ENCODE results near the genes HDAC10, PLXNB2, SBF1 and NCAPH2.

DNA sequence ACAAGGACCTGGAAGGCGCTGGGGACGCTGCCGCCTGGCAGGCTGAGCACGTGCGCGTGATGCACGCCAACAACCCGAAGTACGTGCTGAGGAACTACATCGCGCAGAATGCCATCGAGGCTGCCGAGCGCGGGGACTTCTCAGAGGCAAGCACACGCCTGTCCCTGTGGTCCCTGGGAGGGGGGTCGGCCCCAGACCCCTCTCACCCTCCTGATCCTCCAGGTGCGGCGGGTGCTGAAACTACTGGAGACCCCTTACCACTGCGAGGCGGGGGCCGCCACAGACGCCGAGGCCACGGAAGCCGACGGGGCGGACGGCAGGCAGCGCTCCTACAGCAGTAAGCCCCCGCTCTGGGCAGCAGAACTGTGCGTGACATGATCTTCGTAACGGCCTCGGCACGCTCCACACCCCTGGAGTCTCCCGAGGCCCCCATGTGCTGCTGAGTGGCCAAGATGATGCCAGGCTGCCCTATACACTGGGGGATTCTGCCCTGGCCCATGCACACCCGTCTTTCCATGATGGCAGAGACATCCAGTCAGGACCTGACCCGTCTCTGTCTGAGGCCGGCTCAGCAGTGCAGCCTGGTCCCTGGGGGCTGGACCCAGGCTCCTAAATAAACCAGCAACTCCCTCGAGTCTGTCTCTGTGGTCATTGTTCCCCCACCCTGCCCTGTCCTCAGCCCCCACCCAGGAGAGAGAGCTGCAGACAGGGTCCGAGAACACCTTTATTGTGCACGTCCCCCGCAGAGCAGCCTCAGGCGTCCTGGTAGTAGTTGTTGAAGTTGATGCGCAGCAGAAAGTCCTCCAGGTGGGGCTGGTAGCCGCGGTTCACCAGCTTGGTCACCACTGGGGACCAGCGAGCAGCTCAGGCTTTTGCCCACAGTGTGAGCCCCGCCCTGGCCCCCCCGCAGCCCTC lies 16.4 kb downstream of the SELENOO start:
- PRO-cap: no peak
- RRBS: no CpG with 5 or more reads among the region's 51 CpGs

DNA sequence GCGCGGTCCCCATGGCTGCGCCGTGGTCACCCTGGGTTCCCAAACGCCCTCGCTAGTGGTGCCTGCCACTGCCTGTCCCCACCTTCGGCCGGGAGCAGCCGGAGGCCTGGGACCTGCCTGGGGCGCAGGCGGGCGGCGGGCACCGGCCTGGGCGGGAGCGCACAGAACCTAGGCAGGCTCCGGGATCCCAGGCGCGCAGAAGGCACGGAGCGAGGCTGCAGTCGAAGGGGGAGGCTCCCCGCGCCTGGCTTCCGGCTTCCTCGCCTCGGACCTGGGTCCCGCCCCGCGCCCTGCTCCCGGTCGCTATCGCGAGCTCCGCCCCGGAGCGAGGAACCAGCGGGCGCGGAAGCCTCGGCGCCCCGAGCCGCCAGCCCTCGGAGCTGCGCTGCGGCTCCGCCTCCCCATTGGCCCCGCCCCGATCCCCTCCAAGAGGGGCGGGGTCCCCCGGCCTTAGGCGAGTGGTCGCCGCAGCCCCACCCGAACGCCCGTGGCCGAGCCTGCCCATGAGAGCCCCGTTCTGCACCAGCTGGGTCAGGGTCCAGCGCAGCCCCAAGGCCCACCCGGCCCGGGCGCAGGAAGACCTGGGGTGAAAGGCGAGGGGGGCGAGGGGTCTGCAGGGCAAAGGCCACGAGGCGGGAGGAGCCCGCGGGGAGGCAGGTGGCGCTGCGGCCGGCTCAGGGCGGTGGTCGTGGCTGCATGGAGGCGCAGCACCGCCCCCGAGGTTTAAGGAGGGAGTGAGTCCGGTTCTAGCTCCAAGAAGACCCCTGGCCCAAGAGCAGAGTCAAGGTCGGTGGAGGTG lies at the start of gene HDAC10:
HDAC10 (minus strand) TSS at position 246 of the 799 bp plus-strand sequence.
- PRO-cap: bidirectional peak, plus-strand start at position 321 of the sequence, minus-strand start at position 242 of the sequence
- RRBS: 12% methylated on average over 29 of the region's 80 CpGs

GRCh38 chr22:50282183-50282809 lies 12.1 kb upstream of the MAPK11 start:
- PRO-cap: no peak
- RRBS: no CpG with 5 or more reads among the region's 39 CpGs

GRCh38 chr22:50306969-50308246 lies at the start of gene PLXNB2:
Gene PLXNB2 (minus strand): TSS chr22:50307646.
- PRO-cap: bidirectional peak, plus-strand start at chr22:50307223, minus-strand start at chr22:50307260; bidirectional peak, plus-strand start at chr22:50307550, minus-strand start at chr22:50307578
- RRBS: under 1% methylated on average over 33 of the region's 111 CpGs

GRCh38 chr22:50443763-50444938 lies 30.7 kb downstream of the SBF1 start:
- PRO-cap: no peak
- RRBS: no CpG with 5 or more reads among the region's 30 CpGs

GRCh38 chr22:50474897-50475511 lies at the start of gene SBF1:
Gene SBF1 (minus strand): TSS chr22:50475035.
- PRO-cap: bidirectional peak, plus-strand start at chr22:50475162, minus-strand start at chr22:50475033
- RRBS: 2% methylated on average over 11 of the region's 67 CpGs

GRCh38 chr22:50507852-50509064 lies at the start of gene NCAPH2:
Gene NCAPH2 (plus strand): TSS chr22:50508224.
- PRO-cap: bidirectional peak, plus-strand start at chr22:50507974, minus-strand start at chr22:50507712; bidirectional peak, plus-strand start at chr22:50508227, minus-strand start at chr22:50508174; bidirectional peak, plus-strand start at chr22:50508547, minus-strand start at chr22:50508556
- RRBS: no CpG with 5 or more reads among the region's 96 CpGs

GRCh38 chr22:50517939-50518489 lies 7.4 kb downstream of the SCO2 start:
- PRO-cap: no peak
- RRBS: no CpG with 5 or more reads among the region's 10 CpGs

- PRO-cap: no peak
- RRBS: no CpG with 5 or more reads among the region's 27 CpGs
Observed at GRCh38 chr22:50526762-50527537, 1.6 kb upstream of the SCO2 start.

- PRO-cap: no peak
- RRBS: no CpG with 5 or more reads among the region's 24 CpGs
Observed at GRCh38 chr22:50562407-50562802, 314 bp downstream of the SYCE3 start.

GRCh38 chr22:50620667-50621908 lies 6.9 kb downstream of the ARSA start:
- PRO-cap: bidirectional peak, plus-strand start at chr22:50621834, minus-strand start at chr22:50621535
- RRBS: no CpG with 5 or more reads among the region's 36 CpGs

DNA sequence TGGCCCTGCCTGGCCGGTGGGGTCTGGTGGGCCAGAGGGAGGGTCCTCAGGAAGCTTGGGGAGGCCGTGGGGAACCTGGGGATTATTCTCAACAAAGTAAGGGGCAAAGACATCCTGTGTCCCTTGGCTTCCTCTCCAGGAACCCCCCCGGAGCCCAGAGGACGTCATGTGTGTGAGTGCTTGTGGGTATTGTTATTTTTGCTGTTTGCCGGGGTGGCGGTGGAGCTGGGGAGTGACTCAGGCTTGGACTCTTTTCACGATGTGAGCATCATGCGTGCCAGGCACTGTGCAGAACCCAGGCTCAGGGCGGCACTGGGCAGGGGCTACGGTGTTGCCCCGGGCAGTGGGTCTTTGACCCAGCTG lies 43.7 kb upstream of the ARSA start:
- PRO-cap: no peak
- RRBS: no CpG with 5 or more reads among the region's 11 CpGs